AG04450 (cell line): ENCODE measurements around the genes PHYHIPL and FAM13C.

DNA sequence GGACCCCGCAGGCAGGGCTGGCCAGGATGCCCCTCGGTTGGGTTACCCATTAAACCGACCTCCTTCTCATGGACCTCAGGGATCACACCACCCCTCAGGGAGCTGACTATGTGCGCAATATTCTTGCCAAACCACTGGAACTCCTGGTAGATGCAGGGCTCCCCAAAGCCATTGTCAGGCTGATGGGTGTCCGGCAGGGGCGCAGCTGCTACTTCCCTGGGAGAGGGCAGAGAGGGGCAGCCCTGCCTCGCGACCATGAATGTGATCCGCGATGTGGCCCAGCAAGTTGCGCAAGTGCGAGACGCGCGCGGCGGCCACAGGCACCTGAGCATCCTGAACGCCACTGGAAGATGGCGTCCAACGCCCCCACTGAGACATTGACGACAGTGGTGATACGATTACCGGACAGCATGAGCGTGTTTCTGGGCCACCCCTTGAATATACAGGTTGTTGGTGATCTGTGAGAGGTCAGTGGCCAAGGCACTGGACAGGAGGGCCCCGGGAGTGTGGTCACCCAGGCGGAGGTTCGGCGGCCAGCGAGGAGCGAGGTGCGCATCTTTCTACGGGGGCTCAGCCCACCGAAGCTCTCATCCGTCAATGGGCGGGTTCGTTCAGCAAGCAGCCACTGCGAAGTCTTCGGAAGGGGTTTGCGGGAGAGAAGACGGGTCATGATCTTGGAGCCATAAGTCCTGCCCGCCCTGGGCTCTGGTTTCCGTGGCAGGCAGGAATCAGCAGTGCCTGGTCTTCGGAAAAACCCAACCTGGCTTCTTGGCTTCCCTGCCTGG lies 161.1 kb downstream of the IPMK start:
- CAGE, long polyA plus RNA = no peak
- RRBS = 76% methylated on average over 3 of the region's 43 CpGs

DNA sequence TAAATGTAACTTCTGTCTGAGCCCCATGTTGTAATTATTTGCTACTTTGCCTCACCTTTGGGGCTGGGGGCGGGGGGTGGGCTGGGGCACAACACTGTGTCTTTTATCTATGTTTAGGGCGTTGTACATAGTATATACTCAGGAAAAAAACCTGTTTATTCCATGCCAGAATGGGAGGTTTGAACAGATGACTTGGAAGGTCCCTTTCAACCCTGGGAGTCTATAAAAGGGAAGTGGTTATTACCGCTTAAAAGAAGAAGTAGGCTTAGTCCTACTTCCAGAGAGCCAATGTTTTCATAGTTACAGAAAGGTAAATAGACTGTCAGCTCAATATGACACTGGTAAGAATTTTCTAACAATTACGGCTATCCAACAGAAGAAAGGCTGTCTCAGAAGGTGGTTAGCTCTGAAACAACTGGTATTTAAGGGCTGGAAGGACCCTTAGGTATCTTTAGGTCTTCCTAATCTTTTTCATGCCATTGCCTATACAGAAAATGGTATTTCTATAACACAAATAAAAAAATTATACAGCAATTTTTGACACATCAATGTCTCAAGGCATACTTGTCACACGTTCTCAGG lies 1.1 kb upstream of the TFAM start:
- CAGE, long polyA plus RNA = no peak
- RRBS = no CpG with 5 or more reads among the region's 5 CpGs

DNA sequence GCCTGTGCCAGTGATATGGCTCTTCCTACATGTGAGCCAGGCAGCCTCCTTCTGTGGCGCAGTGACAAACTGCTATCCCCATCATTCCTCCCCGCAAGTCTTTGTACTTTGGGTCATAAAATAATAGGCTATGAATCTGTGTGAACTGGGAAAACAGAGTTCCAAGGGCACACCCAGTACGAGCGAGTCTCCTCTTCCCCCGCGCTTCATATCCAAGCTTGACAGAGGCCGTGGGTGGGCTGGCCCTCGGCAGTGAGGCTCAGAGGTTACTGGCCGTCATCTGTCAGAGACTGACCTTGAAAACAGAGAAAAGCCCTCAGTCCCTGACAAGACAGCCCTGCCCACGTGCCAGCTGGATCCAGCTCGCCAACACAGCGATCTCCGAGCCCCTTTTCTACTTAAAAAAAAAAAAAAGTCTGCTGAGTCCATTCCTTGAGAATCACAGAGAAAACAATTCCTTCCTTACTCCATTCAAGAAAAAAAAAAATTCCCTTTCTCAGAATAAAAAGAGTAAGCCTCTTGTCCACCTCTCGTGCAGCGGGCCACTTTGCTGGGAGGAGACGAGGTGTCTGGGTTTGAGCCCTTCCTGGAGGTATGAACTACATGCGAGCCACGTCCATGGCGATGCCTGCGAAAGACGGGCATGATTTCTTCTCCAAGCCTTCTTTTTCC lies 848 bp upstream of the BICC1 start:
- CAGE, long polyA plus RNA = no peak
- RRBS = no CpG with 5 or more reads among the region's 21 CpGs

GRCh38 chr10:58994685-58995148 lies 181.7 kb upstream of the PHYHIPL start:
- CAGE, long polyA plus RNA = no peak
- RRBS = no CpG with 5 or more reads among the region's 3 CpGs

DNA sequence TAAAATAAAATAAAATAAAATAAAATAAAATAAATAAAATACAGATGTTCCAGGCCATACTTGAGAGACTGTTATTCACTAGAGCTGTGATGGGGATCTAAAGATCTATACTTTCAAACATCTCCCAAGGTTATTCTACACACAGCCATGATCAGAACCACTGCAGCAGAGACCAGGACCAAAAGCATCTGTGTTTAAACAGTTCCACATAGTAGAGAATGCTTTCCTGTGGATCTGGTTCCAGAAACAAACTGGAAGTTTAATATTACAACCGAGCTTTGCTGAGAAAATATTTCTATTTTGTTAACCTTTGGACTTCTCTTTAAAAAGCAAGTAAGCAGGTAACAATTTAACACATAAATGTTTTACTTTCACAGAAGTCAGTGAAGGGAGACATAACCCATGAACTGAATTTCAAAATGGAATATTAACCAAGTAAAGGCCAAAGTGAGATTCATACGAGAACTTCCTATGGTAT lies 98.7 kb upstream of the PHYHIPL start:
- CAGE, long polyA plus RNA = no peak
- RRBS = no CpG with 5 or more reads among the region's 2 CpGs

DNA sequence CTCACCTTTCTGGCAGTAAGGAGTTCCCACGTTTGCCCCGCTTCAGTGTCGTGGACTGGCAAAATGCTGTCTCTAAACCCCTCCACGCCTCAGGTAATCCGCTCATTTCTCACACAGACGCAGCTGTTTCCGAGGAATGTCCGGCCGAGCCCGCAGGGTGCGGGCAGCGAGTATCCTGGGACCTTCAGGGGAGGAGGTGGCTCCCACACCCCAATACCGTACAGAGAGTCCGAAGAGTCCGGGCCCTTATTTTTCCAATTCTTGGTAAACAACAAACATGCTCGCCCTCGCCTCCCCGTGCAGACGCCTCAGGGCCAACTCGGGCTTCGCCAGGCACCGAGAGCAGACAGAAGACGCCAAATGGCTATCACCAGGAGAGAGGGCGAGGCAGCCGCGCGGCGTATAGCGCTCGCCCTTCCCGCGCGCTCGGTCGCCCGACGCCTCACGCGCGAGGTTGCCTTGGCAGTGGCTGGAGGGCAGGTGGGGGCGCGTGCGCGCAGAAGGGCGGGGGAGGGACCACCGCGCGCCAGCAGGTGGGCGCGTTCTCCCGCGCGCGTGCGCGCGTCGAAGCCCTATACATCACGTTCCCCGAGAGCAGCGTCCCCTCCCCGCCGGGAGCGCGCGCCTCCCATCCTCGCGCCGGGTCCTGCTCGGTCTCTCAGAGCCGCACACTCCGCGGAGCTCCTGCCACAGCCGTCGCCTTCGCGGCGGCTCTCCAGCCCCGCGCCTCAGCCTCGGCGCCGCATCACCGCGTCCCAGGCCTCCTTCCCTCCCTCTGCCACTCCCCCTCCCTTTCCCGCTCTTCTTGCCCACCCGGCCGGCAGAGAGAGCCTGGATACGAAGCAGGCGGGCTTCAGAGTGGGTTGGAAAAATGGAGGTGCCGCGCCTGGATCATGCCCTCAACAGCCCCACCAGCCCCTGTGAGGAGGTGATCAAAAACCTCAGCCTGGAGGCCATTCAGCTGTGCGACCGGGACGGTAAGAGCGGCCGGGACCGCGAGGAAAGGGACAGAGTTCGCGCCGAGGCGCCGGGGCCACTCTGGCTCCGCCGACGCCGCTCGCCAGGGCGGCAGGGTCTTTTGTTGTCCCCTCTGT lies at the start of gene PHYHIPL:
Gene PHYHIPL (plus strand): TSS at position 661 of the 1,094 bp plus-strand sequence.
- CAGE, long polyA plus RNA = no peak
- RRBS = 12% methylated on average over 13 of the region's 110 CpGs

- CAGE, long polyA plus RNA = no peak
- RRBS = no CpG with 5 or more reads among the region's 8 CpGs
Measured at GRCh38 chr10:59177426-59177770, 955 bp downstream of the PHYHIPL start.

DNA sequence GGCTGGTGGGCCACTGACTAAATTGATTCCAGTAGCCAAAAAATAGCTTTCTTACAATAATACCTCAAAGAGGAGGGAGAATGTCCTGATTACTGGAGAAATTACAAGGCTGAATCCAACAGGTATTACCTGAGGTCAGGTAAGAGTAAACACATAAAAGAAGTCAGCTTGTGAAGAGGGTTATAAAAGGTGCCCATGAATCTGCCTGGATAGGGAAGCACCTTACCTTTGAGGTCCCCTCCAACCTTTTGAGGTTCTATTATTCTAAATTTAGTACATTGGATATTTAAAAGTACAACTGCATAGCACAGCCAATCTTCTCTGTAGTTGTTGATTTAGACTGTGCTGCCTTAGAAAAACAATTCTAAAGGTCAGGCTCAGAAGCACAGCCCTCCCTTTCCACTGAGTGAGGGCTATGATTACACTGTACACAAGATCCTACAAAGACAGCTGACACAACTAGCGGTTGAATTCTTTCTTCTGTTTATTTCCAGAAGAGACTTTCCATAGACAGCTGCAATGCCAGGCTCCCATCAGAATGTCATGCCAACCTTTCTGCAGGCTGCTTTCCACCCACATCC lies 39.5 kb downstream of the FAM13C start:
- CAGE, long polyA plus RNA = no peak
- RRBS = no CpG with 5 or more reads among the region's 1 CpG

GRCh38 chr10:59362344-59363552 lies at the start of gene FAM13C:
Gene FAM13C (minus strand): TSS chr10:59362549.
- CAGE, long polyA plus RNA = start-site peak on the minus strand at chr10:59362520-59362550, 201 and 167 reads in 2 replicates
- RRBS = 2% methylated on average over 16 of the region's 45 CpGs

- CAGE, long polyA plus RNA = no peak
- RRBS = no CpG with 5 or more reads among the region's 2 CpGs
Measured at GRCh38 chr10:59704560-59704954, 5.1 kb downstream of the SLC16A9 start.

DNA sequence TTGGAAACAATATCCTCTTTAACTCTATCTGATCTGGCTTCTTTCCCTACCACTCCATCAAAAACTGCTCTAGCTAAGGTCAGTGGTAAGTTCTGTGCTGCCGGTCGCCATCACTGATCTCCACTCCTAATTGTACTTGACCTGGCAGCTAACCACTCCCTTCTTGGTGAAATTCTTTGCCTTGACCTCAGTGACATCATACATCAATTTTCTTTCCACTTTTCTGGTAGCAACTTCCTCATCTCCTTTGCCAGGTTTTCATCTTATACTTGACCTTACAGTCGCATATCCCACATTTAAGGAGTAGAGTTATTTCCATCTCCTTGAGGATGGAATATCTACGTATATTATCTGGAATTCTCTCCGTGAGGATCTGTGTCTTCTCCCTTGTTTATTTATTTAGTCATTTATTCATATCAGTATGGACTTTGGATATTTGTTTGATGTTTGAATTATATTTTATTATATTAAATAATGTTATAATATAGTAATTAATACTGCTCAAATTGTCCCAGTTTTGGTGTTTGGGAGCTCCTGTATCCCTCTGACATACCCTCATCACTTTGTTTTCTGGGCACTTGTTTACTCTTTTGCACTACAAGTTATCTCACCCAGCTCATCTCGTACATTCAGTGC lies 48.2 kb upstream of the MRLN start:
- CAGE, long polyA plus RNA = no peak
- RRBS = no CpG with 5 or more reads among the region's 6 CpGs

GRCh38 chr10:60059331-60060107 lies 153.2 kb upstream of the CCDC6 start:
- CAGE, long polyA plus RNA = no peak
- RRBS = no CpG with 5 or more reads among the region's 7 CpGs

DNA sequence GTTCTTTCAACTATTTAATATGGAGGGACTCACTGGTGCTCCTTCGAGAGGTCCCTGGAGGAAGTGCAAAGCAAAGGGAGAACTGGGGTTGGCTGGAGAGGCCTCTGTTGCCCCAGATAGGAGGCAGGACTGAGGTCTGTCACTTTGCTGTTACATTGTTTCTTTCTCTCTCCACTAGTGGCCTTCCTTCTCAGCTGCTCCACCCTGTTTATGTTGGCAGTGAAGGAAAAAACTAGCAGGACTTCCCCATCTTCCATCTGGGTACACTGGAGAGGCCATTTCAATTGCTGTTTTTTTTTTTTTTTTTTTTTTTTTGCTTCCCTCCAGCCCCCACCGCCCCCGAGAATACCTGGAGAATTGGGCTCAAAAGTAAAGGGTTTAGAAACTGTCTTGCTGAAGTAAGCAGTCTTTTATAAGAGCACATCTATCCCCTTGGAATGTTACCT lies 234.9 kb upstream of the CCDC6 start:
- CAGE, long polyA plus RNA = no peak
- RRBS = no CpG with 5 or more reads among the region's 3 CpGs

DNA sequence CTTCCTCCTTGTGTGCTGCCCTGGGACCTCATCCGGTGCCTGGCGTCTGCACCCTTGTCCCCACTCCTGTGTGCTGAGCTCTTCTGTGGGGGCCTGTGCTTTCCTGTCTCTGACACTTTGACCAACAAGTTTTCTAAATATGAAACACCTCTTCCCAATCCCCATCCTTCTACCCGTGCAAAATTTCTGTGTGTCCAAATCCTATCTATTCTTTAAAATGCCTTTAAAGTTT lies 239.6 kb downstream of the ANK3 start:
- CAGE, long polyA plus RNA = no peak
- RRBS = no CpG with 5 or more reads among the region's 3 CpGs

GRCh38 chr10:60298233-60298986 lies 91.3 kb downstream of the ANK3 start:
- CAGE, long polyA plus RNA = no peak
- RRBS = no CpG with 5 or more reads among the region's 6 CpGs

- CAGE, long polyA plus RNA = no peak
- RRBS = no CpG with 5 or more reads among the region's 4 CpGs
Measured at GRCh38 chr10:60349865-60350285, 39.8 kb downstream of the ANK3 start.

DNA sequence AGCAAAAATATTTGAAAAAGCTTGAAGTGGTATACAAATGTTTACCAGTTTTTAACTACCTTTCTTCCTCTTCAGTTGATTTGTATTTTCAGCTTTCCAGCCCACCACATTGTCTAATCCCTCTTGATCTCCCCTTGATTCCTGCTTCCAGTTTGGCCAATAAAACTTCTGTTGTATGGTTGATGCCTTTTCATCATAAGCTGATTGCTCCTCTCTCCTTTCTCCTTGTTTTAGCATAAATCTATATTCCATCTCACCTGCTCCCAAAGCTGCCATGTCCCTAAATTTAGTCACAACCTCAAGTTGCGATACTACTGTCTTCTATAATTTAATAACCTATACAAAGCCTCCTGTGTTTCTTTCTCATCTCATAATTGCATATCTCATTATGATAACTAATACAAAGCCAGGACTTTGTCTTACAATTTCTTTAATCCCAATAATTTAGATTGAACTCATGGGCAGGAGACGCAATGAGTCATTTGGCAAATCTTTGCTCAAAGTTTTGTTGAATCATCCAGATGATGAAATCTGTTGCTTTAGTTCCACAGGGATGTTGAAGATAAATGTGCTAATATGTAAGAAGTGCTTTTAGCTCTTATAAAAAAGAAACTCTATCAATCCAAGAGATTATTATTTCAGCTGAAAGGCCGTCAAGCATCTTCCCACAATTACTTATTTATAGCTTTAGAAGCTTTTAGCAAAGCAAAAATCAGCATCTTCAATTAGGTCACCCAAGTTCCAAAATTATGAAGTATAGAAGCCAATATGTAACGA lies 36.6 kb upstream of the ANK3 start:
- CAGE, long polyA plus RNA = no peak
- RRBS = no CpG with 5 or more reads among the region's 4 CpGs

- CAGE, long polyA plus RNA = no peak
- RRBS = no CpG with 5 or more reads among the region's 1 CpG
Measured at GRCh38 chr10:60498062-60498552, 108.4 kb upstream of the ANK3 start.

DNA sequence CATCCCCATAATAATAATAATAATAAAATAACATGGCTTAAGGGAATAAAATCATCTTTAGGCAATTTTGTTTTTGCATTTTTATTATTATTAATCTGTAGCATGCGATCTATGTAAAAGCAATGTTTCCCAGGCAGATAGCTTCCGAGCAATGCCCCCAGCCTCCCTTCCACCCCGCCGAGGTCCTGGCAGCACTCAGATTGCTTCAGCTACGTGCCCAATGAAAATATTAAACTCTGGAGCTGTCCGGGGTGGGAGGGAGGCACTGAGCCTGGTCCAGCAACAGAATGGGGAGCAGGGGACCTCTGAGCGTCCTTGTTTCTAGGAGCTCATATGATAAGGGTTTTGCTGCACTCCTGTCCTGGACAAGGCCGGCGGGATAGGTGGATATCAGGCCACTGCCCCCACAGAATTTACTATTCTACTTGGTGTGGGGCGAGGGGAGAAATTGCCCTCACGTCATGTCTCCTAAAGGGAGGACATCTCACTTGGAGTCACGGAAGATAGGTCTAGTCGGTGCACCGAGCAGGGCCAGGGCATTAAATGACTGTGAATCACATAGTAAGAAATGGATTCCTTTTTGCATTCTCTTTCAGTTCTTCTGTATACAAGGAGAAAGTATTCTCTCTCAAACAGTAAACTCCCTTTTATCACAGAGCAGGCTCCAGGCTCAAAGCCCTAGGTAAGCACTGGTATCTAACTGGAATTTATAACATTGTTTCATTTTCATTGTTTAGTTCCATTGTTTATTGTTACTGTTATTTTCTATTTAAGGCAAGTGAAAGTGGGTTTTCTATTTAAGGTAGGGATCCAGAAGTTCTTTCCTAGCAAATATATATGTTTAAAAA lies 44.3 kb upstream of the CDK1 start:
- CAGE, long polyA plus RNA = no peak
- RRBS = no CpG with 5 or more reads among the region's 14 CpGs

DNA sequence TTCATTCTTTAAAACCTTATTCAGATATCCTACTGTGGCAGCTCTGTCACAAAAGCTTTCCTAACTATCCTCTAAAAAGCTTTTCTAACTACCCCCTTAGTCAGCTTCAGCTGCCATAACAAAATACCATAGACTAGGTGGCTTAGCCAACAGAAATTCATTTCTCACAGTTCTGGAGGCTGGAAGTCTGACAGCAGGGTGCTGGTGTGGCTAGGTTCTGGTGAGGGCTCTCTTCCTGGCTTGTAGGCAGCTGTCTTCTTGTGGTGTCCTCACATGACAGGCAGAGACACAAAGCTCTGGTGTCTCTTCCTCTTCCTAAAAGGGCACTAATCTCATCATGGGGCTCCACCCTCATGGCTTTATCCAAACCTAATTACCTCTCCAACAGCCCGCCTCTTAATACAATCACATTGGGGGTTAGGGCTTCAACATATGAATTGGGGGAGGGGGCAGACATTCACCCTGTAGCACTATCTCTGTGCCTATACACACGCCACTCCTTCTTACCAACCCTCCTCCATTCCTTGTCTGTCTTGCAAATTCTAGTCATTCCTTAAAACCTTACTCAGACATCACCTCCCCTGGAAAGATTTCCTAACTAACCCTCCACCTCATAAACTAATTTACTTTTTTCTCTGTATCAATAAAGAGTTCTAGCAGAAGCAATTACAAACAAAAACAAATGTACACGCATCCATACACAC lies 26.5 kb downstream of the RHOBTB1 start:
- CAGE, long polyA plus RNA = no peak
- RRBS = no CpG with 5 or more reads among the region's 3 CpGs